ENCODE data around the gene TUT7.

DNA sequence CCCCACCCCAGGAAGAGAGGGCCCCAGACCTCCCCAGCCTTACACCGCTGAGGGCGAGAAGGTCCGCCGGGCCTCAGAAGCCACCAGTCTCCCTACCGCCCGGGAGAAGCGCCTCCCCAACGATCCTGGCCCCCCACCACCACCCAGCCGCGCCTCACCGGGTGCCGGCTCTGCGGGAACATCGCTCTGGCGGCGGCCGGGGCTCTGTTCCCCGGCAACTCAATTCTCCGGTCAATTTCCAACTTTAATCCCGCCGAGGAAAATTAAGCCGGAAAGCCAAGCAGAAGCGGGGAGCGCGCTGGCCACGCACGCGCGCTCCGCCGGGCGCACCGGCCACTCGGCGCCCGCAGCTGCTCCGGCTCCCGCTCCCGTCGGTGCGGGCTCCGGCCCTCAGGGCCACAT is 1.3 kb downstream of the TLE1 start:
- PRO-cap, 2 experiments, result no peak in any of the 2 experiments
- RAMPAGE, long total RNA, 5 experiments, result no peak in any of the 5 experiments

DNA sequence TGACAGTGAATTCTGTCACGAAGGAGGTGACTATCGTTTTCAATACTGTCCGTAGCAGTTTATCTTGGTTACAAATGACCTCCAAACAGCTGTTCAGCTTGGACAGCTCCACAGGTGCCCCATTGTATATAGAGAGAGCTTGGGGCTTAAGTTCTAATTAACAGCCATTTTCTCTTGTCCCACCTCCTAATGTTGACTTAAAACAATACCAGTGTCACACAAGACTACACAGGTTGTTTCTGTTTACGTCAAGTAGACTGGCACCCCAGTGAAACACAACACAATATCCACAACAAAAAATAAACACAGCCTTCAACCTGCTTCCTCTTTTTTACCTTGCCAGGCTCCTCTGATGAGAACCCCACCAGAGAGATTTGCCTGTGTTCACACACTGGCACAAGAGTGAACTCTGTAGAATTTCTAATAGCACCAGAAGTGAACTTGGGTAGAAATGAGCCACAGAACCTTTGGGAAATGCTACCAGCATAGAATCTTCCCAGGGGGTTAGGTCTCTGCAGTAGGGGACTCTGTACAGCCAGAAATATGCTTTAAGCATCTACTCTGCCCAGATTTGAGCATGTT is 39.9 kb upstream of the TLE1 start:
- PRO-cap, 2 experiments, result no peak in any of the 2 experiments
- RAMPAGE, long total RNA, 5 experiments, result no peak in any of the 5 experiments

DNA sequence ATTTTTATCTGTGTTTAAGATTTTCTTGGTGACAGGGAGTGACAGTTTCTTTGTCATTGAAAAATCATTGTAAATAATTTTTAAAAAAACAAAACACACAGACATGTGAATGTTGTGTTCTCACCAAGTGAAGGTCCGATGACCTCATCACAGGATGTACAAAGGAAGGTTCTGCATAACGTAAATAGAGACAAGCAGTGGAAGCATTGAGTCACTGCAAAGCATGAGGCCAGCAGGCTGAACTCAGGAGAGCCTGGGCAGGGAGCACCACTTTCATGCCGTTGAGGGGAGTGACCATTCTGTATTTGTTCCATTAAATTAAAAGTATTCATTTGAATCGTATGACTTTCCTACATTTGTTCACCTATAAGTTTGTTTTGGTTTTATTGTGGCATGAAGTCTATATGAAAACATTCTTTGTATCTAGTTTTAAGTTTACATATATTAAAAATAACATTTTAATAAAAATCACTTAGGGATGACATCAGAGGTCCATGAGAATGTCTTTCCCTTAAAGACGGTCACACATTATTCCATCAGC is 70.4 kb upstream of the TLE1 start:
- PRO-cap, 2 experiments, result peak in 1 of 2 experiments; most common plus-strand start position 209 of the sequence (in 1)
- RAMPAGE, long total RNA, 5 experiments, result no peak in any of the 5 experiments

GRCh38 chr9:81797500-81797758 is 108.1 kb upstream of the TLE1 start:
- PRO-cap, 2 experiments, result no peak in any of the 2 experiments
- RAMPAGE, long total RNA, 5 experiments, result no peak in any of the 5 experiments

DNA sequence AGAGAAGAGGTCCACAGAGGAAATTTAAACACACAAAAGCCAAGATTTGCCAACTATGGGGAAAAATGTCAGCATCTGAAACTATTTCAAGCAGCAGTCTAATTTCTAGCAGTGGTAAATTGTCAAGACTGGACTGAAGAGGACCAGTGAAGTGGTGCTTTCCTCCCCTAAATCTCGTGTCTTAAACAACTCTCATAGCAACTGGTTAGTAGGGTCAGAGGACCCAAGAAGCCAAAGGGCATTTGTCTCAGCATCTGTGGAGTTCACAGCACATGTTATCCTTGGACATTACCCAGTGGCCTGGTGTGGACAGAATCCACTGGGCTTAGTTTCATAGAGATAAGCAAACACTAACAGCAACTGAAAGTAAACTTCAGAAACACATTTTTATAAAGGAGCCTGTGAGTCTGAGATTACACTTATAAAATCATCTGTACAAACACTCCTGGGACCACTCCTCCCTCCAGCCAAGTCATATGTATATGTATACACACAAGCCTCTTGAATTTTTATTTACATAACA is 458.0 kb downstream of the RASEF start:
- PRO-cap, 2 experiments, result no peak in any of the 2 experiments
- RAMPAGE, long total RNA, 5 experiments, result no peak in any of the 5 experiments

GRCh38 chr9:83047885-83048664 is 14.9 kb downstream of the RASEF start:
- PRO-cap, 2 experiments, result peak in 1 of 2 experiments; most common minus-strand start chr9:83048354 (in 1)
- RAMPAGE, long total RNA, 5 experiments, result no peak in any of the 5 experiments

- PRO-cap, 2 experiments, result no peak in any of the 2 experiments
- RAMPAGE, long total RNA, 5 experiments, result no peak in any of the 5 experiments
Observed at GRCh38 chr9:83061679-83061935, 1.3 kb downstream of the RASEF start.

GRCh38 chr9:83245820-83246276 is 182.9 kb upstream of the RASEF start:
- PRO-cap, 2 experiments, result no peak in any of the 2 experiments
- RAMPAGE, long total RNA, 5 experiments, result no peak in any of the 5 experiments

- PRO-cap, 2 experiments, result no peak in any of the 2 experiments
- RAMPAGE, long total RNA, 5 experiments, result no peak in any of the 5 experiments
Observed at GRCh38 chr9:83327172-83327577, 211.0 kb downstream of the FRMD3 start.

DNA sequence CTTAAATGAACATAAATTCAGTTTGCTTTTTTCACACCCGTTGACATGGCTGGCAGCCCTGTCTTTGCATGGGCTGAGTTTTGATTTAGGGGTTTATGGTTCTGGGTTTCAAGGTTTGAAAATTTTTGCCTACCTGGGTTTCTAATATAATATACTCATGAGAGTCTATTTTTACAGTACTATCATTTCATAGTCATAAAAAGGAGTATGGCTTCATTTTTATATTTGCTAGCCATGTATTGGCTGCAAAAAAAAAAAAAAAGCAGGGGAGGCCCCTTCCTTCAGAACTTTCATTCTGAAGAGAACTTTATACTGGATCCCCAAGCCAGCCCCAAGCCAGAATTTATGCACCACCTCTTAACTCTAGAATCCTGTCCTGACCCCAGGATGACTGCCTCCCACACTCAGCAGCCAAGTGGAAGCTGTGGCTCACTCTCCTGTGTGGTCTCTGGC is 19.4 kb downstream of the IDNK start:
- PRO-cap, 2 experiments, result peak in 1 of 2 experiments; most common plus-strand start position 256 of the sequence (in 1)
- RAMPAGE, long total RNA, 5 experiments, result no peak in any of the 5 experiments

- PRO-cap, 2 experiments, result peak in 2 of 2 experiments; most common plus-strand start chr9:83708686 (in 1); most common minus-strand start chr9:83708690 (in 1)
- RAMPAGE, long total RNA, 5 experiments, result no peak in any of the 5 experiments
Observed at GRCh38 chr9:83708492-83708980, 778 bp upstream of the UBQLN1 start.

DNA sequence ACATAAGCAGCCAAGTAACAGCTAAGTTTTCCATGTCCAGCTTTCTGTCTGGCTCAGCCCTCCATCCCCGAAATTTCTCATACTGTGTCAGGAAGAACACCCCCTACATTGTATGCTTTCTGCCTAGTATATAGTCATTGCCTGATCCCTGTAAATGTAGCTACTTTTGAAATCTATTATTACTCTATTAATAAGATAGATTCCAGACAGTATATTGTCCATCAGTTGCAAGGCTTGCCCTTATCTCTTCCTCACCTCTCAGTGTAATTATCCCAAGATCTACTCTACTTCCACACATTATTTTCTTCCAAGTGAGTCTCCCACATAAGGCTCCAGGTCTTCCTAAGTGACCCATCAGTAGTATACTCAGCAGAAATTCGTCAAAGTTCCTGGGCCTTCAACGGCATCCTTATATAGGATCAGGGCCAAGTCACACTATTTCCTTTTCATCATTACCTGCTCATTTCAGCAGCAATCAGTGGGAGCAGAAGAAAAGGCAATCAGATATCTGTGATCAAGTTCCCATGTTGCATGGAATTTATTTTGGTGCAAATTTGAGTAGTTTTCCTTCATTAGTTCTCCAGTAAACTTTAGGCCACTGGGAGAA is 20.2 kb downstream of the GKAP1 start:
- PRO-cap, 2 experiments, result no peak in any of the 2 experiments
- RAMPAGE, long total RNA, 5 experiments, result no peak in any of the 5 experiments

DNA sequence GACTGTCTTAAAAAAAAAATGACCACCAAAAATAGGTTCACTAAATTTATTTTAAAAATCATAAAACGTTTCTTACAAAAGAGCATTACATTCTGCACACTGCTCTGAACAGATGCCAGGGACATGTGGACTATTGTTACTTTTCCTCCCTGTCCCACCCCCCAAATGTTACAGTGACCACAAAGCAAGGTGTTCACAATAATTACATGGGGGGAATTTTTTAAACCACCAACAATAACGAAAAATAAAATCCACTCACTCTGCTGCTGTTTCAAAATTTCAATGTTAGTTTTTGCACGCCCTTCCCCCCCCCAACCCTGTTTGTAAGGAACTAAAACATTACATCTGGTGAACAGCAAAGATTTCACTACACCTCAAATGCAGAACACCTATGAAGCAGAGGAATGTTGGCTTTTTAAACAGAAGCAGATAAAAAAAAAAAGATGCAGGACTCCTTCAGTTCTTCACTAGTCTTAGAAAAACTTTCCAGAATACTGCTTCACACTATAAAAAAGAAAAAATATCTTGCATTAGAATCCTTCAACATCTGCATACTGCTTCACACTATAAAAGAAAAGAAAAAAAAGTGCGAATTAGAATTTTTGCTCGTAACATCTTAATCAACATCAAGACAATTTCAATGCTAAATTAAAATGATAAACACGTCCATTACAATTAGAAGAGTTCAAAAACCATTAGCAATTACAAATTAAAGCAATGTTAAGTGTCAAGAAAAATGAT is 11.0 kb downstream of the HNRNPK start:
- PRO-cap, 2 experiments, result no peak in any of the 2 experiments
- RAMPAGE, long total RNA, 5 experiments, result no peak in any of the 5 experiments

- PRO-cap, 2 experiments, result peak in 2 of 2 experiments; most common plus-strand start chr9:83979743 (in 2); most common minus-strand start chr9:83979618 (in 1)
- RAMPAGE, long total RNA, 5 experiments, result no peak in any of the 5 experiments
Observed at GRCh38 chr9:83979294-83980046, 545 bp downstream of the HNRNPK start.

- PRO-cap, 2 experiments, result no peak in any of the 2 experiments
- RAMPAGE, long total RNA, 5 experiments, result no peak in any of the 5 experiments
Observed at GRCh38 chr9:84535870-84536309, 133.6 kb upstream of the NTRK2 start.

DNA sequence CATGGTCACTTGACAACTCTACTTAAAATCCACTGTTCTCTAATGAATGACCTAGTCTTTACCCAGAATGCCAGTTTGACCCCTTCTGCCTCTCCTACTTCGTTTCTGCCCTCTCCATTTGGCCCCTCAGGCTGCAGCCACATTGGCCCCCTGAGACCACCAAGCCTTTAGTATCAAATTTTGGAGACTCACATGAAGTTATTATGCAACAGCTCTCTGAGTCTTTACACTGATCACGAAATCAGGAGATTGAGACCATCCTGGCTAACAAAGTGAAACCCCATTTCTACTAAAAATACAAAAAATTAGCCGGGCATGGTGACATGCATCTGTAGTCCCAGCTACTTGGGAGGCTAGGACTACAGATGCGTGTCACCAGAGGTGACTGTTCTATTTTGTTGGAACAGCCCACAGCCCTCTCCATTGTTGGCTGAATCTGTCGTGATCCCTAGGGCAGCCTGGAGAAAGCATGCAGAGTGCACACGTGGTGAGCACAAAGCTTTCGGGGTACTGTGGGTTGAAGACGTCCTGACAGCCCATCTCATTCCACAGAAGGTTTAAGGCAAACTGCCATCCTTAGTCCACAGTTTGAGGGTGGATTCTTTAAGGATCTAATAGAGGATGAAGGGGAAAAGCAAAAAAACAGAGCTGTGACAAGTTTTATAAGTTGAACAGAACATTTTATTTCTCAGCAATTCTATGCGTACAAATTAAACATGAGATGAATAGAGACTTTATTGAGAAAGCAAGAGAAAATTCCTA is 73.7 kb downstream of the GOLM1 start:
- PRO-cap, 2 experiments, result no peak in any of the 2 experiments
- RAMPAGE, long total RNA, 5 experiments, result no peak in any of the 5 experiments

DNA sequence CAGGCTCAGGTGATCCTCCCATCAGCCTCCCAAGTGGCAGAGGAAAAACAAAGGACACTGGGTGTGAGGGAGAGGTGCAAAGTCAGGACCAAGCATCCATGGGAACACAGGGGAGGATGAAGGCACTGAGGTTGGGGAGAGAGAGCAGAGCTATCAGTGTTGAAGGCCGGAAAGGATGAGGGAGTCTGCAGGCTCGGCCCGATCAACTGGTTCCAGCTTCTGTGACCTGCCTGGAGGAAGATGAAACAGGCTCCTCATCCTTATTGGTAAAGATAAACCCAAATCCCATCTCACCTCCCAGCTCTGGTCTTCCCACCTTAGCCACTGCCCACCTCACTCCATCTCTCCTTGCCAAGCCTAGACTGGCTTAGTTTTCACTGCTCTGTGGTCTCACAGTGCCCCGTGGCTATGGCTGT is 327 bp downstream of the C9orf153 start:
- PRO-cap, 2 experiments, result no peak in any of the 2 experiments
- RAMPAGE, long total RNA, 5 experiments, result no peak in any of the 5 experiments

- PRO-cap, 2 experiments, result no peak in any of the 2 experiments
- RAMPAGE, long total RNA, 5 experiments, result no peak in any of the 5 experiments
Observed at GRCh38 chr9:86322725-86324031, 31.0 kb downstream of the TUT7 start.

DNA sequence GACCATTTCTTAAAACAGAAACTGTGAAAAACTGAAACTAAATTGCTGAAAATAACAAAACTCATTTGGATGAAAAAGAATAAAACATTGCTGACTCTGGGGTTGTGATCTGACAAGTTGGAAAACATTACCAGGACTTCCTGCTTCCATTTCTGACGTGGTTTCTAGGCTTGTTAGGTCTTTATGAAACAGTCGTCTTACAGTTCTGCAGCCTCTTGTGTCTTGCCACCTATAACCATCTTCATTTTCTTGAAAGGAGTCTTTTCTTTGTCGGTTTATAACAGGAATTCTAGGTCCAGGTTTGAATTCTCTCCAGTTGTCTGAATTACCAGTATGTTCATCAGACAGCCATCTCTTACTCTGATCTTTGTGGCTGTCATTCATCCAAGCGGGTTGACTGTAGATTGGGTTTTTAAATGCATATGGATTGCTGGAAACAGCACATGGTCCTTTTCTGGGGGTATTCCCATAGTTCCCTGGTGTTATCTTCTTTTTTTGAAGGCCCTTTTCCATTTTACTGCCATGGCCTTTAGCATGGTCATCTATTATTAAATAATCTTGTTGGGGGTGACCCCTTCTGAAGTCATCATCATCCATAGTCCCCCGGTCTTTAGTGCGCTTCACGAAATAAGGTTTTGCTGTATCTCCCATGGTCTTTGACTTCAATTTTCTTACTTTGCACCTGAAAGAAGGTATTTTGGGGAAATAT is 1.5 kb downstream of the TUT7 start:
- PRO-cap, 2 experiments, result no peak in any of the 2 experiments
- RAMPAGE, long total RNA, 5 experiments, result no peak in any of the 5 experiments

DNA sequence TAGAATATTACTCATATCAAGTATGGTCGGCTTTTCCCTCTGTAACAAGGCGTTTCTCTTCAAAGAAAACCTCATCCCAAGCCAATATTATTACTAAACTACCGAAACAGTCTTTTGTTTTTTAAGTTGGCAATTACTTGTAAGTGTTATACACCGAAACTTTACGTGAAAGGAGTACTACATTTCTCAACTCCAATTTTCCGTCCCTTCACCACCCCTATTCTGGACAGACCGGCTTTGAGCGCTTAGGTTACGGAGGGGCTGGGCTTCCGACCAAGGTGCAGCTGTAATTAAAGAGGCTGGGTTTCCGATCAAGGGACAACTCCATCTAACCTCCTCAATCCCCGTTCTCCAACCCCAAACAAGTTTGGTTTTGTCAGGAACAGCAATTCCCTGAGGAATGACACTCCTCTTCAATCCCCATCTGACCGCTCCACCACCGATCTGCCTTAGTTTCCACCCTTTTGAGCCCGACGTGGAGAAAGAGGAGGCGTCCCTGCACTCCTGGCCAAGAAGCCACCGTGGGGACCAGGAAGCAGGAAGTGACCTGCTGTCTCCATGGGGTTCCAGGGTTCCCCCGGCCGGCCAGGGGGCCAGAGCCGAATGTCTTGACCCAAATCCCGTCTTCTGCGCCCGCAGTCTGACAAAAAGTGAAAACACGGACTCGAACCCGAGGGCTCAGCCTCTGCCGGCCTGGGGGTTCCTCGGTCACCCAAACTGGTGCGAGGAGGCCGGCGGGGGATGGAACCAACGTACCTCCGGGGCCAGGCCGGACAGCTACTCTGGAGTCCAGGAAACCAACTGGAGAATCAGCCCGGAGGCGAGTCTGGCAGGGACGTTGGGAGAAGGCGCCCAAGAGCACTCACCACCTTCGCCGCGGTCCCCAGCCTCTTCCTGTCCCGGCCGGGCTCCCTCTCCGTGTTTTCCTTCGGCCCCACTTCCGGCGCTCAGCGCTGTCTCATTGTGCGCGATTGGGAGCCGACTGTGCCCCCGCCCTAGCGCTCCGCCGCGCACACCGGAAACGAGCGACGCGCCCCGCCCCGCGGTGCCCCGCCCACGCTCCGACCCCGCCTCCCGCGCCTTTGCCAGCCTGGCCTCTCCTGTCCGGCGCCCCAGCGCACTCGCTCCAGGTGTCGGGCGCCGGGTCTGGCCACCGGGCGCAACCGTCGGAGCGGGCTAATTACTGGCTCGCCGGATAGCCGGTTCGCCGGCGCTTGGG is at the start of gene TUT7:
Gene TUT7, minus strand, starts transcription at position 896 of the 1,219 bp plus-strand sequence.
- PRO-cap, 2 experiments, result peak in 2 of 2 experiments; most common plus-strand start position 1,129 of the sequence (in 2); most common minus-strand start position 896 of the sequence (in 2)
- RAMPAGE, long total RNA, 5 experiments, result start-site peak on the plus strand in 1 of 5 experiments, centred at position 1,118 of the sequence, 10 reads per replicate; start-site peak on the minus strand in 4 of 5 experiments, centred at positions 752 to 929 of the sequence, 24 to 905 reads per replicate

Data from thyroid gland (tissue), 7 donors.